Thyroid gland (tissue), 7 donors: ENCODE measurements around a stretch of chr12.

- PRO-cap, 2 experiments, result peak in 2 of 2 experiments; most common plus-strand start chr12:62604109 (in 1); most common minus-strand start chr12:62604159 (in 1)
- RAMPAGE, long total RNA, 5 experiments, result no peak in any of the 5 experiments
These were observed 137.4 kb downstream of the MON2 start for GRCh38 chr12:62604013-62604441.

DNA sequence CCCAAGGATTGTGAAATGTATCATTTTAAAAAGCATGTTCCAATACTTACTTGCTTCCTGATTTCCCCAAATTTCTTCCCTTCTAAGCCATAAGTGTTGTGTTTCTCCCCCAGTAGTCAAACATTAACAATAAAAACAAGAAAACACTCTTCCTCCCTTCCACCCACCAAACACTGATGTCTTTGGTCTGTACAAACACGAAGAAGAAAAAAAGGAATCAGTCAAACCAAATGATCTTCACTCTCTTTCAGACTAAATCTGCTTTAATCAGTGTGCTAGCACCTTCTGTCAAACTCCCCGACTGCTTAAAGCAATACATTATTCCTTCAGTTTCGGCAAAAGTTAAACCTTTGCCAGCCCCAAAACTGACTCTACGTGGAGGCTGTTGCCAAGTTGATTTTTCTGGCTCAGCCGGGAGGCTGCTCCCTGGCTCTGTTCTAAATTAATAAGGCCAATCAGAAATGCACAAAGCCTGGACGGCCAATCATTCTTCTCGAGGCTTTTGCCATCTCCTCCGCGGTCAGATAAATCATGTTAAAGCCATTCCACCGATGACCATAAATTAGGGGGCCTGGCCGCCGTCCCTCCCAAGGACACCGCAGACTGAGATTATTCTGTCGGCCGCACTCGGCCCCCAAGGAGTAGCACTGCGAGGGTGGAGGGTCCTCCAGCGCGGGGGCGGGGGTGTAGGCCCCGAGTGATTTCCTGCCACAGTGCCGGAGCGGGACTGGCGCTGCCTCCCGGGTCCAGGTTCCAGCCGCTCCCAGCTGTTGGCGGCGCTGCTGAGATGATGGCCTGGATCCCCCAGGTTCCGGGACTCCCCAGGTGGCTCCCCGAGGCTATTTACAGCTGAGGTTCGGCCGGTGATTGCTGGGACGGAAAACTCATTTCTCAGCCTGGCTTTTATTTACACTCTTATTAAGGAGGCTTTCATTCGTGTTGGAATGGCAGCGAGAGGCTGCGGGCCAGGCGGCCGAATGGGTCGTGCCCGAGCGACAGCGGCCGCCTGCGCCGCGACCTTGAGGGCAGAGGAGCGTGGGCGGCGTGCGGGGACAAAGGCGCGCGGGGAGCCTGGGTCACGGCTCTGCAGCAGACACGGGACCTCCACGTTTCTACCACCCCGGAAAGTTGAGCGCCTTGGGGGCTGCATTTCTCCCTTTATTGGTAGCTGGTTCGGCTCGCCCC lies 165.0 kb downstream of the MON2 start:
- PRO-cap, 2 experiments, result peak in 2 of 2 experiments; most common plus-strand start position 551 of the sequence (in 1); most common minus-strand start position 402 of the sequence (in 1)
- RAMPAGE, long total RNA, 5 experiments, result no peak in any of the 5 experiments

DNA sequence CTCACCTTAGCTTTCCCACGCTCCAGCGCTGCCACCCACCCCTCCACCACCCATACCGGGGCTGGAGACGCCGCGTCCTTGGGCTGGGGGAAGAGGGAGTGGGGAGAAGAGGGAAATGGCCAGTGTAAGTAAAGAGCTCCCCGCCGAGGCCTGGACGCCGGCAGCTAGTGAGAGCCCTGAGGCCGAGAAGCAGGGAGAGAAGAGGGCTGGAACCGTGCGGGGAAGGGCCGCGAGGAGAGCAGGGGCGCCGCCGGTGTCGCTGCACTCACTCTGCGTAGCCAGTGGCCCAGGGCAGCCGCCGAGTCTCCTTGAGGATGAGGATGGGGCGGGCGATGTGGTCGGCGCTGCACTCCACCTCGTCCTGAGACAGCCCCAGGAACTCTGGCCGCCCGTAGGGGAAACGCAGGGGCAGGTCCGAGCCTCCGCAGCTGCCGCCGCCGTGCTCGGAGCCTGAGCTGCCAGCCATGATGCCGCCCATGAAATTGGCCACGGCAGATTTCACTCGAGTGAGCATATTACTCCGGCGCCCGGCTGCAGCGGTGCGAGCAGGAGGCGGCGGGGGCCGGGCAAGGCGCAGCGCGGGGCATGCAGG lies 631 bp downstream of the PPM1H start:
- PRO-cap, 2 experiments, result no peak in any of the 2 experiments
- RAMPAGE, long total RNA, 5 experiments, result no peak in any of the 5 experiments

DNA sequence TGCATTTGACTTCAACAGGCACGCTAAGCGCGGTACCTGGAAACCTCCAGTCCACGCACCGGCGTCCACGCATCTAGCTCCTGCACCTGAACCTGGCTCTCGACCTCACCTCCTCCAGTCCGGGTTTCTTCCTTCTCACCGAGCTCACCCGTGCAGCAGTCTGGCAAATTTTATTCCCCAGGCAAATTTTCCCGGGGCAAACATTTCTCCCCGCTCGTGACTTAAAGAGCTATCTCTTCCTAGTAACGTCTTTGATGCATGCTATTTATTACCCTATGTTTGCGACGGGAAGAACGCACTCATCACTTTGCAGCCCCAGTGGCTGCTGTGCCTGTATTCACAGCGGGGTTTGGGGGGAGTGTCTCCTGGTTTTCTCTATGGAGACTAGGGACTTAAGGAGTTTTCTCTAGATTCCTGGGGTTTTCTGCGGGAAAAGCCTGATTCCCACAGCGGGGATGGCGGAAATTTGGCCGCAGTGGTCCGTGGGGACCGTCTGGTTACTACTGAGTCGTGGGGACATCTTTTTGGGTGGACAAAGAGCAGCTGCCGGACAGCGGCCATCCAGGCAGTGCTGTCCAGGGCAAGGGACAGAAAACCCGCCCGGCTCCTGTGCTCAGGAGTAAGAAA lies 561 bp upstream of the AVPR1A start:
- PRO-cap, 2 experiments, result no peak in any of the 2 experiments
- RAMPAGE, long total RNA, 5 experiments, result no peak in any of the 5 experiments

DNA sequence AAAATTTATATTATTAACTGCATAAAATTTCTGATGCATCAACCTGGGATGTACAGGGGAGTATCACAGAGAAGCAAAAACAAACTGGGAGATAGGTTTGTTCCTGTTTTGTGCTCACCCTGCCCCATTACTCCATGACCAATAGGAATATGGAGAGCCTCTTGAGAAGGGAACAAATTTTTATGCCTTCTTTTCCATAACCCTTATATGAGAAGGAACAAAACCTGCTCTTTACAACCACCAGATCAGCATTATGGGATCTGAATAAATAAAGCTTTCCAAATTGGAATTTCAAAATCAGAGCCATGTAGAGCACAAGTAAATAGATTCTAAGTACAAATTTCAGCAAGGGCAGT lies 75.7 kb upstream of the AVPR1A start:
- PRO-cap, 2 experiments, result no peak in any of the 2 experiments
- RAMPAGE, long total RNA, 5 experiments, result no peak in any of the 5 experiments

DNA sequence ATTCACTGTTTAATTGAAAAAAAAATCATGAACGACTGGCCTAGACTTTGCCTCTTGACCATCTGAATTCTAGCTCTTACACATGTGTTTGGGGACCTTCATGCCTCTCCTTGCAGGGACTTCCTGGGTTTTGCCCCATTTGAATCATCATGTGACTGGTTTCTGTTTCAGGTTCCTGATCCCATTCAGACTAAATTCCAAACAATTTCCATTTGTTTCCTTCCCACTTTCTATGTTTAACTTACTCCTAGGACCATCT lies 125.5 kb upstream of the AVPR1A start:
- PRO-cap, 2 experiments, result no peak in any of the 2 experiments
- RAMPAGE, long total RNA, 5 experiments, result no peak in any of the 5 experiments

DNA sequence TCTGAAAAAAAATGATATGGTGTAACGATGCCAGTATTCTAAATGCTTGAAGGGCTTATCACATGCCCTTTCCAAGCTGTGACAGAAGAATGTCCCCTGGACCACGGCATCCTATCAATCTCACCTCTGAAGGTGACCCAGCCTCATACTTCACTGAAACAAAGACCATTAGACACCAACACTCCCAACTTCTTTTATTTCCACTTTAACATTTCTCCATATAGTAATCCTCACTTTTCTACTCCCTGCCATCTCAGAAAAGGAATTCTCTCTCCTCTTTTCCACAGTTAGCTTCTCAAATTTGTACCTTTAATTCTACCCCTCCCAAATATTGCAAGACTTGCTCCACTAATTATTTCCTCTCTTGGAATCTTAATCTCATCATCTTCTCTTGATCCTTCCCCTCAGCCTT lies 883 bp downstream of the DPY19L2 start:
- PRO-cap, 2 experiments, result no peak in any of the 2 experiments
- RAMPAGE, long total RNA, 5 experiments, result no peak in any of the 5 experiments

GRCh38 chr12:63960096-63960448 lies 115.6 kb downstream of the SRGAP1 start:
- PRO-cap, 2 experiments, result no peak in any of the 2 experiments
- RAMPAGE, long total RNA, 5 experiments, result no peak in any of the 5 experiments

GRCh38 chr12:64104397-64104824 lies 117.7 kb downstream of the KICS2 start:
- PRO-cap, 2 experiments, result peak in 1 of 2 experiments; most common plus-strand start chr12:64104643 (in 1); most common minus-strand start chr12:64104656 (in 1)
- RAMPAGE, long total RNA, 5 experiments, result no peak in any of the 5 experiments

- PRO-cap, 2 experiments, result peak in 2 of 2 experiments; most common minus-strand start chr12:64782294 (in 2)
- RAMPAGE, long total RNA, 5 experiments, result no peak in any of the 5 experiments
These were observed 23.1 kb upstream of the GNS start for GRCh38 chr12:64782187-64782748.

DNA sequence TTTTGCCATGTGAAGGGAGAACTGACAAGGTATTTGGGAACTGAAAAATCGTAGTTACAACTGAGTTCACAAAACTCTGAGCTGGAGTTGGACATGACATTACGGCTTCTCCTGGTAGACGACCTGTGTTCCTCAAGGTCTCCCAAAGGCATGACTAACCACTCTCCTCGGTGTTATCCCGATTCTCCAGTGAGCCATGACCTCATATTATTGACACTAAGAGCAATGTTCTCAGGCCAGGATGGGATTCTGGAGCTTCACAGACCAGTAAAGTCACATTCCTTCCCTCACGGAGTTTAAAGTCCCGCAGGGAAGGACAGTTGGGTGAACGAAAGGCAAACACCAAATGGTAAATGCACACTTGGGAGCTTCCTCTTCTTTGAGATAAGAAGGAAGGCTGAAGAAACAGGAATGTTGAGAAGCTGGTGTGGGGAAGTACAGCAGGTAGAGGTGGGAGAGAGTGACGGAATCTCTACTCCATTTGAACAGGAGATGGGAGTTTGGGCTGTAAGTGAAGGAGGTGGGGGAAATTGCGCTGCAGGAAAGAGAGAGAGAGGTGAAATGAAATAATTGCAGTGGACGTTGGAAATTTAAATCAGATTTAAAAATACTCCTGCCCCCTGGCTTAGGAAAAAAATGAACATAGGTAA lies 65.5 kb downstream of the TBC1D30 start:
- PRO-cap, 2 experiments, result no peak in any of the 2 experiments
- RAMPAGE, long total RNA, 5 experiments, result no peak in any of the 5 experiments

DNA sequence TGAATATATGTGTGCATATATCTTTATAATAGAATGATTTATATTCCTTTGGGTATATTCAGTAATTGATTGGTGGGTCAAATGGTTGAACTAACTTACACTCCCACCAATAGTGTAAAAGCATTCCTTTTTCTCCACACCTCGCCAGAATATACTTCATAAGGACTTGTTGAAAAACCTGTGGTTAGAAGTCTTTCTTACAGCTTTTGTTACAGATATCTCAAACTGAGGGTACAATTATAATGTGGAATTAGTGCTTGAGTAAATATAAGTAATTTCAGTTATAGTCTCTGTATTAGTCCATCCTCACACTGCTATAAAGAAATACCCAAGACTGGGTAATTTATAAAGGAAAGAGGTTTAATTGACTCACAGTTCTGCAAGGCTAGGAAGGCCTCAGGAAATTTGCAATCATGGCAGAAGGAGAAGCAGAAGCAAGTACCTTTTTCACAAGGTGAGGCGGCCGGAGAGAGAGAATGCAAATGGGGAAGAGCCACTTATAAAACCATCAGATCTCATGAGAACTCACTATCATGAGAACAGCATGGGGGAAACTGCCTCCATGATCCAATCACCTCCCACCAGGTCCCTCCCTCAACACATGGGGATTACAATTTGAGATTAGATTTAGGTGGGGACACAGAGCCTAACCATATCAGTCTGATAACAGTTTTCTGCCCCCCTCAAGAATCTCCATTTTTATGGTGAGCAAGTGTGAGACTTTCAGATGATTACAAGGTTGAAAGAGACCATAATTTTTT lies 35.4 kb downstream of the LEMD3 start:
- PRO-cap, 2 experiments, result no peak in any of the 2 experiments
- RAMPAGE, long total RNA, 5 experiments, result no peak in any of the 5 experiments

DNA sequence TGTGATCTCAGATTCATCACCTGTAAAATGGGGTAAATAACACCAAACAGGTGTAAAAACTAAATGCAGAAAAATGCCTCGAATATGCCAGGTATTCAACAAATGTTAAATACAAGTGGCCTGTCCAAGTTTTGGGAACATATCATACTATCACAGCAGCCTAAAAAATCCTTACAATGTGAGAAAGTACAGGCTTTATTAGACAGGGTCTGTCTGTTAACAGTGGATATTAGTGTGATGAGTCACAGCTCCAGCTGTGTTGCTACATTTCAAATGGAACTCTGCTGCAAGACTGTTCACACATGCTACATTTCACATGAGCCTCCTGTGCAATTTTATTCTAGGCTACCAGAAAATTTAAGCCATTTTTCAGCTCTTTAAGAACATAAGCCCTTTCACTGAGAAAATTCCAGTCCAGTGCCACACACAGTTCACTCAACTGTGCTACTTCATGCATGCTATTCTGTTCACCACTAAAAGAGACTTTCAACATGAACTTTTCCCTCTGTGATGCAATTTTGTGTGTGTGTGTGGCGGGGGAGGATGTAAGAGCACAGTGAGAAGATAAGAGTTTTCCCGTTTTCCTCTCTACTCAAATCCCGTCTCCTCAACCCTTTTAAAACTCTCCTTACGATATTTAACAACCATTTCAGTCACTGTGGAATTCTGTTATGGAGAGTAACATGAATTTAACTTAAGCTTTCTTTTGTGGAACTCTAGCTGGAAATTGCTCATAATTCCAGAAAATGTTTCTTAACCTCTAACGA lies 56.8 kb downstream of the MSRB3 start:
- PRO-cap, 2 experiments, result no peak in any of the 2 experiments
- RAMPAGE, long total RNA, 5 experiments, result no peak in any of the 5 experiments

DNA sequence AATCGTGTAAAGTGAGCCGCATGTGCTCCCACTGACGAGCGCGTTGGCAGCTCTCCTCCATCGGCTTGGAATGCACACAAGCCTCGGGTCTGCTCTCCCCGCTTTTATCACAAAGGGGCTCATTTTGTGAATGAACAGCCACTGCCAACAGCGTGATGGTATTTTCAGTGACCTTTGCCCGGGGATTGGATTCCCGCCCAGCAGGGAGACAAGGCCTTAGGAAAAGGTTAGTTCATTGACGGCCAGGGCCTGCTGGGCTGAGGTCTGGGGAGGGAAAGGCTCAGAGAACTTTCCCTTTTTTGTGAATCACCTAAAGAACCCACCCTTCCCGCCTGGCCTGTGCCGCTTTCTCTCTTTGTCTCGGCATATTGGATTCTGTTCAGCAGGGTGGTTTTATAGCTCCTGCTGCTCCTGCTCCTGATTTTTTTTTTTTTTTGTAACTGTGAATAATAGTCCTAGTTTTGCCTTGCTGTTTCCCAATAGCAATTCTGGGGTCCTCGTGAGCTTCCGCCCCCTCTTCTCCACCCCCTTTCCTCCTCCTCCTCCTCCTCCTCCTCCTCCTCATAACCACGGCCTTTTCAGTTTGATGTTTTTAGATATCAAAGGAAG lies 232.3 kb downstream of the MSRB3 start:
- PRO-cap, 2 experiments, result no peak in any of the 2 experiments
- RAMPAGE, long total RNA, 5 experiments, result no peak in any of the 5 experiments

- PRO-cap, 2 experiments, result no peak in any of the 2 experiments
- RAMPAGE, long total RNA, 5 experiments, result no peak in any of the 5 experiments
These were observed 180.1 kb upstream of the HMGA2 start for GRCh38 chr12:65644254-65644459.

GRCh38 chr12:65729309-65729764 lies 94.9 kb upstream of the HMGA2 start:
- PRO-cap, 2 experiments, result no peak in any of the 2 experiments
- RAMPAGE, long total RNA, 5 experiments, result no peak in any of the 5 experiments

- PRO-cap, 2 experiments, result no peak in any of the 2 experiments
- RAMPAGE, long total RNA, 5 experiments, result no peak in any of the 5 experiments
These were observed 71.6 kb downstream of the HMGA2 start for GRCh38 chr12:65895430-65896766.

DNA sequence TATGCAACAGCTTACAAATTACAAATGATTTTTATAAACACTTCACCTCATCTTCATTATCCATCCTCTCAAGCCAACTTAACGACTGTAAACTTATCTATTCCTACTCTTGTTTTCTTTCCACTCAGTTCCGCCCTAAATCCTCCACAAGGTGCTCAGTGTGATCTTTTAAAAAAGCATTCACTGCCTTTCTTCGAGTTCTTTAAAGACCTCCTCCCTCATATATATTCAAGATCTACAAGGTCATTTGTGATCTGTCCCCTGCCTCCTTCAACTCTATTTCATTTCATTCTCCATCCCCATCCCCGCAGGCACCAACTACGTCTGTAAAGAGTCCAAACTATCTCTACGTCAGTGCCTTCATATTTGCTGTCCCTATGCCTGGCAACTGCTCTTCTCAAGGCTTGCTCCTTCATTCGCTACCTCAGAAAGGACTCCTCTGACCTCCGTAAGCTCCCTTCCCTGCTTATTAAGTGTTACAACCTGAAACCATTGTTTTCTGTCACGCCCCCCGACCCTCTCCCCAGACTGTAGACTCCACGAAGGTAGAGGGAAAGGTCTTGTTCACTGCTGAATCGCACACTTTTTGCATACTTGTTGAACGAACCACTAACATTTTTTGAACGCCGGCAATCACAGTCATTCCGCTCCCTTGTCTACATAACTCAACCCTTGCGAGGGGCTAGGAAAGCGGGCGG lies 651 bp downstream of the LLPH start:
- PRO-cap, 2 experiments, result no peak in any of the 2 experiments
- RAMPAGE, long total RNA, 5 experiments, result no peak in any of the 5 experiments

GRCh38 chr12:66467875-66468282 lies 165.6 kb downstream of the HELB start:
- PRO-cap, 2 experiments, result no peak in any of the 2 experiments
- RAMPAGE, long total RNA, 5 experiments, result no peak in any of the 5 experiments

GRCh38 chr12:67354476-67354779 lies 85.3 kb downstream of the CAND1 start:
- PRO-cap, 2 experiments, result peak in 2 of 2 experiments; most common plus-strand start chr12:67354638 (in 1); most common minus-strand start chr12:67354584 (in 1)
- RAMPAGE, long total RNA, 5 experiments, result start-site peak on the plus strand in 2 of 5 experiments, at chr12:67354635-67354661 at its widest, 5 to 13 reads per replicate